ENCODE results near the genes JMJD1C, DNAJC12, ATOH7 and DDX50.

- RRBS, result no CpG with 5 or more reads among the region's 1 CpG
These were observed 122.9 kb downstream of the NRBF2 start for GRCh38 chr10:63256072-63256320.

DNA sequence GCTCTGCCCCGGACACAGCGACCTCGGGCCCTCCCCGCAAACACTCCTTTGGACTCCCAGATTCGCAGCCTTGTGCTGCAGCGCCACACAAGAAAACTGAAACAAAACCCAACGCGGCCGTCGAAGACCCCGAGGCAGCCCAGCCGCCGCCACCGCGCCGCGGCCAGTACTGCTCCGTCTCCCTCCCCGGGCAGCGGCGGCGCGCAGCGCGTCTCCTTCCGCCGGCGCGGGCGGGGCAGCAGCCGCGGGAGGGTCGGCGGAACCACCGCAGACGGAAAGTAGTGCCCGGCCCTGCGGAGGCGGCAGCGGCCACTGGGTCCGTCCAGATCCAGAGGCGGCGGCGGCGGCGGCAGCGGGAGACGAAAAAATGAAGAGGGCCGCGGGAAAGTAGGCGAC lies at the start of gene JMJD1C:
JMJD1C (minus strand) TSS at position 171 of the 396 bp plus-strand sequence.
- RRBS, result 3% methylated on average over 19 of the region's 51 CpGs

GRCh38 chr10:63485237-63486016 lies 19.6 kb upstream of the JMJD1C start:
- RRBS, result no CpG with 5 or more reads among the region's 3 CpGs

DNA sequence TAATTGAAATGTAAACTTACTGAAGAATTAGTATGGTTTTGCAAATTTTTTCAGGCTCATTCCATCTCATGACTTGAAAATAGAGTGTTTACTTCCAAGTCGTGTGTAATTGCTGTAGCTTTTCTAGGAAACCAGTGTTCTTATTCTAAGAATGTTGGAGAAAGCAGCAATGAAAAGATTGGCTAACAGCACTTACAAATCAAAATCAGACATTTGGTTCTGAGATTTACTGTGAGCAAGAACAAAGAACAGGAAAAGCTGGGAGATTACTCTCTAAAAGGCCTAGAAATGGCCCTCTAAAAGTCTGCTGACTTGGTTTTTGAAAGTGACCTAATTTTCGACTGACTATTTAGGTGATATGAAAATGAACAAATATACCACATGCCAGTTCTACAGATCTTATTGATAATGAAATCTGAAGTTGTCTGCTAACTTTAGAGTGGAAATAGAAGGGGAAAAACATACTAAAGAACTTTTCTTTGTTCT lies 52.1 kb downstream of the REEP3 start:
- RRBS, result no CpG with 5 or more reads among the region's 2 CpGs

DNA sequence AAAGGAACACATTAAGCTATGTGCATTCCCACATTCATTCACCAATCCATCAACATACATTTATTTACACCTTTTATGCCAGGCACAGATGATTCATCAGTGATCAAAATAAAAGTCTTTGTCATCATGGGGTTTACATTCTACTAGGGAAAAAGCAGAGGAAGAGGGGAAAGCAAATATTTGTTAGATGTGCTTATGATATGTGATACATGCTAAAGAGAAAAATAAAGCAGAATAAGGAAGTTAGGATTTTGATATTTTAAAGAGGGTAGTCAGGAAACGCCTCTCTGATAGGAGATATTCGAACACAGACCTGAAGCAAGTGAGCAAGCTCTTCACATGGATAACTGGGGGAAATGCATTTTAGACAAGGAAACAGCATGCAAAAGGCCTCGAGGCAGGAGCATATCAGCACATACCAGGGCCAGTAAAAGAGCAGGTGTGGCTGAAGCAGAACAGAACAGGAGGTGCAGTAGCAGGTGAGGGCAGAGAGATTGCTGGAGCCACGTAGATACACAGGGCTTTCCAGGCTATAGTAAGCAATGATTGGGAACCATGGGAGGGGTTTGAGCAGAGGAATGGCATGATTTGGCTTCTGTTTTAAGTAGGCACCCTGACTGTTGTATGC lies 67.4 kb downstream of the REEP3 start:
- RRBS, result no CpG with 5 or more reads among the region's 4 CpGs

- RRBS, result 5% methylated on average over 26 of the region's 56 CpGs
These were observed 109.4 kb downstream of the REEP3 start for GRCh38 chr10:63630407-63631192.

DNA sequence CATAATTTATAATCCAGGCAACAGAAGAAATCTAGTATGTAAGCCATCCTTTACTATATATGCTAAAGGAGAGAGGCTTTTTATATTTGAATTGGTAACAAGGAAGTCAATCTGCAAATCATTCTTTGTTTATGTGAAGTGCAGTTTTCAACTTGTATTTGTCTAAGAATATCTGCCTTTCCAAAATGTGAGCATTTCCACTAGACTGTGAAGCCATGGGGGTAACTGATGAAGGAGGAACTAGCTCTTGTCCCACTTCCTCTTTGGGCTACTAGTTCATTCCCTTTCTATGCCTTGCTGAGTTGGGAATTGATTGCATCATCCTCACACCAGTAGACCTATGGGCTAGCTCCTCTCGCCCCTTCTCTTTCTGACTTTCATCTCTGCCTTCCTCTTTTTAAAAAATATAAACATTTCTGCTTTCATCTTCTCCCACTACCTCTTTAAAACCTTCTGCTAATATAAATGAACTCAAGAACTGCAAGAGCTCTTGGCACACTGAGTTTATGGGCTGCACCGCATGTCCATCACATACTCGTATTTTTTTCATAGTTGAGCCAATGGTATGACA lies 181.8 kb downstream of the REEP3 start:
- RRBS, result no CpG with 5 or more reads among the region's 3 CpGs

DNA sequence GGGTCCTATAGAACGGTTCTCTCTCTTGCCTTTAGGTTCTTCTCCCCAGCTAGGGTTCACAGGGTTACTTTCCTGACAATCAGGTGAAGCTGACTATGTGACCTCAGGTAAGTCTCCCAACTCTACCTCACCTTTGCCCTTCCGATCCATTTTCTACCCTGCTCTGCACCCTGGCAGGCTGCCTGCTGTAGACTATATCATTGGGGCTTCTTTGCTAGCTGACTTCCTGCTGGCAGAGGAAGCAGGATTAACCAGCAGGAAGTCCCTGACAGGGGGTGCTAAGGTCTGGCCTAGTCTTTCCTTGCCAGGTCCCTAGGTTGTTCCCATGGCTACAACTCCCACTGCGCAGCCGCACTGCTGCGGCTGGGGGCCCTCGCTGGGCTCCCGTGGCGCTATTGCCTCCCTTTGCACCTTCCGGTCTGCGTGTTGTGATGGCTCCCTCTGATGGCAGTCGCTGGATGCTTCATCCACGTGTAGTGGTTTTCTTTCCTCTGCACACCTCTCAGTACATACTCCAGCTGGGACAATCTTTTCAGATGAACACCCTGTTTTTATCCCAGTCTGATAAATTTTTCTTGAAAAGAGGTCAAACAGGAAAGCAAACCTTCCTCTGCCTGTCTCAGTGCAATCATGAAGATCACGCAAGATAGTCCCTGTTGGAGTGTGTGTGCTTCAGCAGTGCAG lies 365.9 kb downstream of the REEP3 start:
- RRBS, result no CpG with 5 or more reads among the region's 13 CpGs

- RRBS, result no CpG with 5 or more reads among the region's 22 CpGs
These were observed 1355.4 kb upstream of the LRRTM3 start for GRCh38 chr10:65570090-65571137.

GRCh38 chr10:65698530-65699196 lies 1227.2 kb upstream of the LRRTM3 start:
- RRBS, result no CpG with 5 or more reads among the region's 3 CpGs

DNA sequence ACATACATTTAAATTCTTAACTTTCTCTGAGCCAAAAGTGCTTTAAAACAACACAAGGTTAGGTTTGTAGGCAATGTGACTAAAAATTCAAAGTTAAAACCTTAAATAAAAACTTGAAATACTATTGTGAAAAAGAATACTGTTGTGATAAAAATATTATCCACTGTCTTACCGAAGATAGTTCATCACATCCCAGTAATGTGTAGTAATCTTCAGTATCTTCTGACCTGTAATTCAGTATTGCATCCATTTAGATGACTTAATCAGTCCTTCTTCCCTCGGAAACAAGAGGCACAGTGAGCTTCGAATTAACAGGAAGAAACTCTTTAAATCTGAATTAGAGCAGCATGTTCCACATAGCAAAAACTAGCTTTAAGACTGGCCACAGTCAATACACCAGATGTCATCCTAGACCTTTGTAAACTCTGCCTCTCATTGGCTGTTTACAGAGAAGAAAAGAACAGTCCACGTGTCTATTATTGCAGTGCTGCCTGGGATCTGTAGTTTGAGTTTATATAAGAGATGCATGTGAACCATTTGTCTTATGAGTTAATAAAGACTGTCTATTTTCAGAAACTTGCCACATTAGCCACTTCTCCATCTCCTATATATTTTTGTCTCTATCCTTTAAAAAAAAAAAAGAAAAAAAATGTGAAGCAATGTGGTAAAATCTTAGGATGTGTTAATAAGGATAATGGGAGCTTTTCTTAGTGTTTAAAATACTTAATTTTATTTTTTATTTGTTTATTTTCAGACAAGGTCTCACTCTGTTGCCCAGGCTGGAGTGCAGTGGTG lies at the start of gene DNAJC12:
DNAJC12 (minus strand) TSS at position 427 of the 795 bp plus-strand sequence.
- RRBS, result no CpG with 5 or more reads among the region's 4 CpGs

- RRBS, result no CpG with 5 or more reads among the region's 7 CpGs
These were observed 28.2 kb downstream of the SIRT1 start for GRCh38 chr10:67912552-67913240.

GRCh38 chr10:68129006-68129332 lies 19.7 kb downstream of the MYPN start:
- RRBS, result no CpG with 5 or more reads among the region's 5 CpGs

DNA sequence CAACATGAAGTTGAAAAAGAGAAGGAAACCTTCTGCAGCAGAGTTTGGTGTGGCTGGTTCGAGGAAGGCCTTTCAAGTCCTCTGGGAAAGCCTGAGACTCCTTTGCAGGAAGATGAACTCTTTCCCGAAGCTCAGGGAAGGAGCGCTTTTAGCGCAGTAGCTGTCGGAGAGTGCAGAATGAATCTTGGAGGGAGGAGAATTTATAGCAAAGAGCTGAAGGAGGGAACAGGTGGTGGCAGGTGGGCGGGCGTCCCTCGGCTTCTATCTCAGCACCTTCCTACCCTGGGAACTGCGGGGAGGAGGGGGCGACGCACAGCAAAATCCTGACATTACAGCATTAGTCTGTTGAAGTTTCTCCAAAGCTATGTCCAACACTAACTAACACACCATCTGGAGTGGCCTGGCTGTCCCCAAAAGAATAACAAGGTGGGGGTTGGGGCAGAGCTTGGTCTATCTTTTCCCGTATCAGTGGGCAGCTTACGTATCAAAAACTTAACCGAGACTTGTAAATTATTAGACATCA lies at the start of gene ATOH7:
ATOH7 (minus strand) TSS at position 176 of the 523 bp plus-strand sequence.
- RRBS, result no CpG with 5 or more reads among the region's 14 CpGs

DNA sequence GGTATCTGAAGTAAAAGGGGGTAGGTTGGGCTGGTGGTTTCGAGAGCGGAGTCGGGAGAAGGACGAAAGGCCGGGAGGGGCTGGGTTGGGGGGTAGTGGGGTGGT lies 204 bp downstream of the HNRNPH3 start:
- RRBS, result no CpG with 5 or more reads among the region's 5 CpGs

- RRBS, result no CpG with 5 or more reads among the region's 11 CpGs
These were observed 8.0 kb upstream of the PBLD start for GRCh38 chr10:68340541-68341403.

GRCh38 chr10:68779851-68780589 lies 47.3 kb upstream of the STOX1 start:
- RRBS, result no CpG with 5 or more reads among the region's 4 CpGs

GRCh38 chr10:68901155-68902233 lies at the start of gene DDX50:
TSS of gene DDX50 (plus strand) at chr10:68901315.
- RRBS, result 6% methylated on average over 10 of the region's 49 CpGs

- RRBS, result no CpG with 5 or more reads among the region's 11 CpGs
These were observed 2.9 kb downstream of the DDX50 start for GRCh38 chr10:68903984-68904446.

All from OVCAR3 (cell line).